CD14-positive monocyte (primary cell): ENCODE data around the genes AP5B1, OVOL1 and C11orf68.

- CAGE, long polyA plus RNA, result no peak
Measured at GRCh38 chr11:65429683-65430496, 43.5 kb downstream of the FRMD8 start.

GRCh38 chr11:65432924-65433947 is 46.8 kb downstream of the FRMD8 start:
- CAGE, long polyA plus RNA, result no peak

DNA sequence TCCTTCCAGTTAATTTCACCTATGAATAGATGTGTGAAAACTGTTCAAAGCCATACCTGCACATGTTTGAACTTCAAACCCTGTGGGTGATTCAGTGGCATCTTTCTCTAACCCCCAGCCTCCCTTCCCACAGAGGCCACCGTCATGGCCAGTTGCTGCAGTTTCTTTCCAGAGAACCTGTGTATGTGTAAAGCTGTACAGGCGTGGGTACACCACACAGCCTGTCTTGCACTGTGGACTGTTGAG is 49.9 kb downstream of the FRMD8 start:
- CAGE, long polyA plus RNA, result no peak

DNA sequence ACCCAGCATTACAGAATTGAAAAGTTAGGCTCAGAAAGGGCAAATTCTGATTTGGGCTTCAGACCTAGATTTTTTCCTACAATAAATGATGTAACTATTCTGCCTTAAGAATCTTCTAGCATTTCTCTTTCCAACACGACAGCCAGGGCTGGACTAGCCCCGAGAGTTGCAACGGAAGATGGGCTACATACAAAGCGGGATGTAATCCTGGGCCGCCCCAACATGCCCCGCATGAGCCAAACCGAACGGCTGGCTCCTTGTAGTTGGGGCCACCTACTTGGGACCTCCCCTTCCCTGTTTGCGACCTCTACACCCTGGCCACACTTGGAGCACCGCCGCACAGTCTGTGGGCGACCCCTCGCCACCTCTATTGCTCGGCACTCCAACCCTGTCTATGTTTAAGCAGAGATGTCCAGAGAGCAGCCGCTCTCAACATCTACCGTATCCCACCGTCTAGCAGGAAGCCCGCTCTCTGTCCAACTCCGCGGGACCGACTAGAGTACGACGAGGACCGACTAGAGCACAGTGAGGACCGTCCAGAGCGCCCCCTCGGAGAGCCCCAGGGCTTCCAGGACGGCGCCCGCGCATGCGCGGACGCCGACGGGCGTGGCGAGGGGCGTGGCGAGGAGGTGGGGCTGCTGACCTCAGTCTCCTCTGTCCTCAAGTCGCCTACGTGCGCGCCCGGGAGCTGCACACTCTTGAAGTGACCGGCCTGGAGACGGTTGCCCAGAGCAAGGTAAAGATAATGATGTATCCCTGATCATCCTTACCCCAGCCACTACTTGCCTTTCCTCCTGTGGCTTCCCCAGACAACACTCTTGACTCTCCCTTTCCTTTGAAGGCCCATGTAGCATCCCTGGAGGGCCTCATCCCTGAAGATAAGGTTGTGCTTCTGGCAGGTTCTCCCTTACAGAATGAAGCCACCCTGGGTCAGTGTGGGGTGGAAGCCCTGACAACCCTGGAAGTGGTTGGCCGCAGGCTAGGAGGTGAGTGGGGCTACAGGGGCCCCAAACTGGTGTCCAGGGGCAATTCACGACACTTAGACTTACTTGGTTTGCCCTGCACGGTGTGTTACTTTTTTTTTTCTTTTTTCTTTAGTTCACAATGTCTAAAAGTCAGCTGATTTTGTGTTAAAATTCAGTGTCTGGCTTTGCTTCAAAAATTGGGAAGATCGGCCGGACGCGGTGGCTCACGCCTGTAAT is 68.6 kb downstream of the FRMD8 start:
- CAGE, long polyA plus RNA, result no peak

GRCh38 chr11:65496213-65496499 is 28.7 kb upstream of the SCYL1 start:
- CAGE, long polyA plus RNA, result no peak

DNA sequence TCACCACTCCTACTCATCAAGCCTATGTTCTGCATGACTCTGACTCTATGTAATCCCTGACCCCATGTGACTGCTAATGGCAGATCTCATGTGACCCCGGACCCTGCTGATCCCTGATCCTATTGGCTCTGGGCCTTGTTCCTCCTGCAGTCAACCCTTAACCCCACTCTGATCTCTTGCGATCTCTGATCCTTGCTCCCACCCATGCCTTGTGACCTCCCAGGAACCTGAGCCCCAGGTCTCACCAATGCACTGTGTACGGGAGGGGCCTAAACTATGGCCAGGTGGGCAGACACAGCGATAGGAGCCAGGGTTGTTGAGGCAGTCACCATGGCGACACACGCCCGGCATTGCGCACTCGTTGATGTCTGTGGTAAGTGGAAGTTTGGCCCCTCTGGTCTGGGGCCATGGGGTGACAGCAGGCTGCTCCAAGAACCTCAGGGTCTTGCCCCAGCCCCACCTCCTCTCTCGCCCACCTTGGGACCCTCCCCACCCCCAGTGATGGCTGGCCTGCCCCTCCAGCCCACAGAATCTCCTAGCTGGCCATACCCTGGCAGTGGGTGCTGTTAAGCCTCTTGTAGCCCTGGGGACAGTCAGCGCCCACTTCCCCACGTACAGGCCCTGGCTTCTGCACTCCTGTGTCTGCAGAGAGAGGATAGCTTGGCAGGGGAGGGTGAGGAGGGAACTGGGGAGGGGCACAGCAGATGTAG is 5.4 kb downstream of the LTBP3 start:
- CAGE, long polyA plus RNA, result no peak

DNA sequence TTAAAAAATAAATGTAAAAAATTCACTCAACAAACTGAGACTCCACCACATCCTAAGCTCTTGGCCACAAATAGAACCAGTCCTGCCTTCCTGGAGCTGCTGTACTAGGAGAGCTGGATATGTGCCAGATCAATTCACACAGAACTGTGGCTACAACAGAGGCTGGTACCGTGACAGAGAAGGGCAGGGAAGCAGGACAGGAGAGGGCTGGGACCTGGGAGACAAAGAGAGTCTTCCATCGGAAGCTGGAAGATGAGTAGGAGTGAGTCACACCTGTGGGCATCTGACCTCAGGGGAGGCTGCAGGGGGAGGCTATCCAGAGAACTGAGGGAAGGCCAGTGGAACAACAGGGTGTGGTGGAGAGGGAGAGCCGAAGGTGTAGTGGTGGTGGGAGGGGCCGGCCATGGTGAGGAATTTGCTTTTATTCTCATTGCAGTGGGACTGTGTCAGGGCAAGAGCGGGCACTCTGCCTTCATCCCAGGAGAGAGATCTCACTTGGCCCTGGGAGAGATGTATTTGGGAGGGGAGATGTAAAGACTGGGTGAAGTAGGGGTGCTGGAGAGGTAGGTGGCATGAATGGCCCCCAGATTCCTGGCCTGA is 1.9 kb upstream of the LTBP3 start:
- CAGE, long polyA plus RNA, result no peak

DNA sequence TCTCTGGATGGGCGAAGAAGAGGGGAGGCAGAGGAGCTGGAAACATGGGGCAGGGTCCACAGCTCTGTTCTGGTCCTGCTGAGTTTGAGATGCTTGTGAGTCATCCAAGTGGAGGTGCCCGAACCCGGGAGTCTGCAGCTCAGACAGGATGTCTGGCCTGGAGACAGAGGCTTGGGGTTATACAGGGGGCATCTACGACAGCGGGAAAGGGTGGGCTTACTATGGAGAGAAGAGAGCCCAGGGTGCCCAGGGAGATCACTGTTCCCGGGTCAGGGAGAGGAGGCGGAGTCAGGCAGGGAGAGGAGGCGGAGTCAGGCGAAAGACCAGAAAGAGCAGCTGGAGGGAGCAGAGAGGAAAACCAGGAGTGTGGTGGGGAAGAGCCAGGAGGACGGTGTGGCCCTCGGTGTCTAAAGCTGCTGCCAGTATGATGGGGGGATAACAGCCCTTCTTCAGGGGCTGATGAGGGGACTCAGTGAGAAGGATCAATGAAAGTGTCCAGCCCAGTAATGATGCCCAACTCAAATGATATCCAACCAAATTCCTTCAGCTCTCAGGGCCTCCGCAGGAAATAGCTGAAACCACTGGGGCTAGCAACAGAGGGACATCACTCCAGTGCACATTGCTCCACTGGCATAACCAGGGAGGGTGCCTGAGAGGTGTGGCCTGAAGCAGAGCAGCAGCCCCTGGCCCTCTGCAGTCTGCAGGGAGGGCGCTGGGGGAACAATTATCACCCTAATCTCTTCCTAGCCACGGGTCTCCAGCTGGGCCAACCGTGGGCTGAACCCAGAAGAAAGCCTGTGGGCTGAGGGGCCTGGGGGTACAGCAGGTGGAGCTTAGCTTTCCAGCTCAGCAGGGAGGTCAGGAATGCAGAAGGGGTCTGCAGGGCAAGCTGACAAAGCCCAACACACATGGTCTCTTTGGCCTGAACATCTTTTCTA is 2.7 kb upstream of the LTBP3 start:
- CAGE, long polyA plus RNA, result no peak

DNA sequence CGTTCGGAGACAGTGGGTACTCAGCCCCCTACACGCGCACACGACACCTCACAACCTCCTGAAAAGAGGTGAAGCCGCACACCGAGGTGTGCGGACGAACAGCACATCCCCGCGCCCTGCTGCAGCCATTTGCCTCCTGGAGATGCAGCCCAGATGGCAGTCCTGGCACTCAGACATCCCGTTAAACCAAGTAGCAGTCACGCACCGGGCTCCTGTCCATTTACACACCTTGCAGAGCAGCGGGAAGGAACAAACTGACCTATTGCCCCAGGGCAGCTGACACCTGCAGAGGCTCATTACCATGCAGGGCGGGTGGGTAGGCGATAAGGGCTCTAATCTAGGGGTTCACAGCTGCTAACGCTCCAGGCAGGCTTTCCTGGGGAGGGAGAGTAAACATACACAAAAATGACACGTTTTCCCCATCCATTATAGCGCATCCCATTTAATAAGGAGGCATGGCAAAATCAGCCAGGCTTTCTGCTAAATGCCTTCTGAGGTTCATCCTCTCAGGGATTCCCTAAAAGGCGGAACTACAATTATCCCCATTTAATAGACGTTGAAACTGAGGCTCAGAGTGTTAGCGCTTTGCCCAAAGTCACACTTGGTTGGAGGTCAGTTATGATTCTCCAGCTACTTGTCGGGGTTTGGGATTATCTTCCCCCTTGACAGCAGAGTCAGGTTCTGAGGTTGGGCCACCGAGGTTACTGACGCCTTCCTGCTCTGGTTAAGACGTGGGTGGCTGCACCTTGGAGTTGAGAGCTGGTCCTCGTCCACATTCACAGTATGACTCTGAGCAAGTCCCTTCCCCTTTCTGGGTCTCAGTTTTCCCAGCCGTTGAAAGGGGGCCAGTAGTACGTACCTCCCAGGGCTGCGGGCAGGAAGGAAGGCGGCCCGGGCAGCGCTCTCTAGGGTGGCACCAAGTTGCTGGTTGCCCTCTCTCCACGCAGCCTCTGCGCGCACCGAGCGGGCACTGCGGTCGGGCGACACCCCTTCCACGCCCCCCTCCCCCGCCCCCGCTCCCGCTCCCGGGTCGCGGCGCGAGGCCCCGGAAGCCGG is 608 bp upstream of the EHBP1L1 start:
- CAGE, long polyA plus RNA, result no peak

DNA sequence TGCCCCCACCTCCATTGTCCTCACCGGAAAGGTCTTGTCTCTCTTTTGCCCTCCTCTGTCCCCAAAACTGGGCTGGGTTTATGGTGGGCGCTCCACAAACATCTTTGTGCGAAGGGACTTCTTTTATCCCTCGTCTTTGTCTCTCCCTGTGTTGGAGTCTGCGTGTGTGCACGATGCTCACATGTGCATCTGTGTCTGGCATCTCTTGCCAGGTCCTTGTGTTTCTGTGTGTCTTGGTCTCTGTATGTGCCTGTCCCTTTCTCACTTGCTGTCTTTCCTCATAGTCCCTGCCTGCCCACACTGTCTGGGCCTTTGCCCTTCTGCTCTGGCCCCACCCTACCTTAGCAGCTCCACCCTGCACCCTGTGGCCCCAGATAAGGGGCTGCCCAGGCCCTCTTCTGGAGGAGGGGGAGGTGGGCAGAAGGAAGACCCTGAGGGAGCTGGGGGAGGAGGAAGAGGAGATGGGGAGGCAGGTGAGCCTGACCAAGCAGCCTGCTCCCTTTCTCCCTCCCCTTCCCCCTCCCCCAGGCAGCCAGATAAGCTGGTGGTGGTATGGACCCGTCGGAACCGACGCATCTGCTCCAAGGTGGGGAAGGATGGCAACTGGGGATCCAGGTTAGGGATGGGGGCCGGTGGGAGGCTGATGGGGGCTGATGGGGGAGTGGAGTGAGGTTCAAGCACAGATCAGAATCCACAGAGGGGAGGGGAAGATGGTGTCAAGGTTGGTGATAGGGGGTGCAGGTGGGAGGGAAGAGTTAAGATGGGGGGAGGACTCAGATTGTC is 2.9 kb downstream of the EHBP1L1 start:
- CAGE, long polyA plus RNA, result no peak

- CAGE, long polyA plus RNA, result no peak
Measured at GRCh38 chr11:65581193-65582240, 5.7 kb downstream of the EHBP1L1 start.

GRCh38 chr11:65589672-65590372 is 5.8 kb downstream of the KCNK7 start:
- CAGE, long polyA plus RNA, result no peak

DNA sequence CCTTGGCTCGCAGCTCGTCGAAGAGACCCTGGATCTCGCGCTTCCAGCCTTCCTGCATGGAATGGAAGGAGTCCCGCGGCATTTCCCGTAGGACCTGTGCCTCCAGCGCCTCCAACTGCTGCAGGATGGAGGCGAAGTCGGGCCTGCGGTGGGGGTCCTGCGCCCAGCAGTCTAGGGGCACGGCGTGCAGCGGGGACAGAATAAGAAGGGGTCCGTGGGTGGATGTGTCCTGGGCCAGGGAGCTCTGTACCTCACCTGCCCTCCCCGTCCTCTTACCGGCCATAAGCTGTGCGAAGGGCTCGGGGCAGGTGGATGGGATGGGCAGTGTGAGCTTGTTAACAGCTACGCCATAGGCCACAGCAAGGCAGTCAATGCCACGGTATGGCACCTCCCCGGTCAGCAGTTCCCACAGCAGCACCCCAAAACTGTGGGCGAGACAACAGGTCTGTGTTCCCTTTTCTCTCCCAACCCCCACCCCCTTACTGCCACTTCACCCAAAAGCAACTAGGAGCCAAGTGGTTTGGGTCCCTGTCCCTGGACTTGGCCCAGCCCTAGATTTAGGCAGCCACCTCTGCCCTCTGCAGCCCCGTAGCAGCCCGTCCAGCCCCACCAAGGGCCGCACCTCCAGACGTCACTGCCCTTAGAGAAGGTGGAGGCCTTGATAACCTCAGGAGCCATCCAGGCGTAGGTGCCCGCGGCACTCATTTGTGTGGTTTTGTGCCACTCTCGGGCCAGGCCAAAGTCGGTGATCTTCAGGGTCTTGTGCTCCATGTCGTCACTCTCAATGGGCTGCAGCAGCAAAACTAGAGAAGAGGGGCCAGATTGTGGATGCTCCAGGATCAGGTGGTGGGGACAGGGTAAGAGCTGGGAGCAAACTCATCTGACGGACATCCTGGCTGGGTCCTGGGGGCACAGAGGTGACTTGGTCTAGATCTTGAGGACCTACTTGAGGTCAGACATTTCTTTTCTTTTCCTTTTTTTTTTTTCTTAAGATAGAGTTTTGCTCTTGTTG is 6.1 kb downstream of the MAP3K11 start:
- CAGE, long polyA plus RNA, result start-site peak on the plus strand centred at position 337 of the sequence, 117 bp wide, 9 and 19 reads in 2 replicates

DNA sequence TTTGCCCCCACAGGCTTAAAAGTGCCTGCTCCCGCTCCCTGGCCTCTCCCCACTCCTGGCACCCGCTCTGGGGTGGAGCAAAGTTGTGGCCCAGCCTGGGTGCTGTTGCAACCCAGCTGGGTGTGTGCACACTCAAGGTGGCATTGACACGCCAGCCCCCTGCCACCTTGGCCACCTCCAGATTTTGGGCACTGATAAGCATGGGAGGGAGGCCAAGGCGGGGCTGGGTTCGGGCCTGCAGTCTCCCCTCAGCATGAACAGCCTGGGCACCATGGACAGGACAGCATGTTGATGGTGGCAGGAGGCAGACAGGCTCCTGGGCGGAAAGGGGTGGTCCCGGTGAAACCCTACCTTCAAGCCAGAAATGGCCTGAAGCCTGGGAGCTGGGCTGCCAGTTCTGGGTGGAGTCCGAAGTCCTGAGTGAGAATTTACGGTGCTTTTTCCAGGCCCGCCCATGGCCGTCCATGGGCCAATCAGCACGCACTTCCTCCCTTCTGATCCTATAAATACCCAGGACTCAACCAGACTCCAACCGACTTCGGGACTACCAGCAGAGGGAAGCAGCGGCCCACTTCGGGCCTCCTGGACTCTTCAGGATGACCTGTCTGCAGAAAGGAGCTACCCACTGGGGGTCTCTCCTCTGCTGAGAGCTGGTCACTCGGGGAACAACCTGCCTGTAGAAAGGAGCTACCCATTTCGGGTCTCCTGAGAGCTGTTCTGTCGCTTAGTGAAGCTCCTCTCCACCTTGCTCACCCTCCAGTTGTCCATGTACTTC is 23.7 kb upstream of the RNASEH2C start:
- CAGE, long polyA plus RNA, result no peak

DNA sequence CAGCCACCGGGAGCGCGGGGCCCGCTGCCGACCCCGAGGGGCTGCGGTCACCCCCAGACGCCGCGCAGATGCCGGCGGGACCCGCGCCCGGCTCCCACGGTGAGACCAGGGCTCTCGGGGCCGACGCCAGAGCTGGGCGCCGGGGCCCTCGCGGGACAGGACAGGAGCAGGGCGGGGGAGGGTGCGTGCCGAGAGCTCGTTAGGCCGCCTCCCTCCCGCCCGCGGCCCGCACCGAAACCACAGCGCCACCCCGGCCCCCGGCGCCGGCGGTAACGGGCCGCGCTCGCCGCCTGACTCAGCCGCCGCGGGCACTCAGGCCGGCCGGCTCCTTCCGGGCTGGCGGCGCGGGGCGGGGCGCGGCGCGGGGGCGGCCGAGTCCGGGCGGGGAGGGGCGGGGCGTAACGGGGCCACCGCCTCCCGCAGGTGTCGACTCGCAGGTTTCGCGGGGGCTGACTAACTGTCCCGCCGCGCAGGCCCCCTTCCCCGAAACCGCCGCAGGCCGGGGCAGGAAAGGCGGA is at the start of gene AP5B1:
AP5B1 (minus strand) TSS at position 338 of the 518 bp plus-strand sequence.
- CAGE, long polyA plus RNA, result no peak

DNA sequence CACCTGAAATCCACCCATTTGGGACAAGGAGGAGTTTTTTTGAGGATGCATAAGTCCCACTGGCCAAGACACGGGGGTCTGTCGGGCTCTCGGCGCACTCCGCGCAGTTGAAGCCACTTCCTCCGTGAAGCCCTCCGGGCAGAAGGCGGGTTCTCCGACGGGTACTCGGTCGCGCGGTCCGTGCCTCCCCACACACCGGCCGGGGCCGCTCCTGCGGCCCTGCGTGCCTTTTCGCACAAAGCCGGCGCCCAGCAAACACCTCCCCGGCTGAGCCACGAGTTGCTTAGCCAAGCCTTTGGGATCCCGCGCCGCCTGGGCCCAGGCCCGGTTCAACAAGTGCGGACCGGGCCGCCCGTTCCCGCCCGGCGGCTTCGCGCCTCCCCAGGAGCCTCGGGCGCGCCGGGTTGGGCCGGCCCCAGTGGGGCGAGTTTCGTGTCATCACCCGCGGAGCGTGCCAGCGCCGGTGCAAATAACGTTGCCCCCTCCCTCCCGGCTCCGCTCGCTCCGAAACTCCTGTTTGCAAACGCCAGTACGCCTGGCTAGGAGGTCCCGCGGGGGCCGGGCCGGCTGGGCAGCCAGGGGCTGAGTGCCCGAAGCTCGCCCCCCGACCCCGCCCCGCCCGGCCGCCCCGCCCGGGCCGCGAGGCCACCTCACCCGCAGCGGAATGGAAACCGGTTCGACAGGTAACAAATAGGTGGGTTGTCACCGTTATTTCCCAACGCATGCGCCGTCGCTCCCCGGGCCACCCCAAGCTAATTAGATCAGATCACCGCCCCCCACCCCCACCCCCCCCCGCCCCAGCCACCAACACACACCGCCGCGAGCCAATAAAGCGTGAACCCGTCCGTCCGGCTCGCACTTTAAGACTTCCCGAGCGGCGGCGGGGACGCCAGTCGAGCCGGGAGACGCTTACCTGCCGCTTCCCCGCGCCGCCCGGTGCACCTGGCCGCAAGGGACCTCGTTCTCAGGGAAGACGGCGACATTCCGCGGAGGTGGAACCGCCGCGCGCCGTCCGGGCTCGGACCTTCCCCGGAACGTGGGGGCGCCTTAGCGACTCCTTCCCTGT is at the start of gene OVOL1:
OVOL1 (plus strand) TSS at position 856 of the 1,066 bp plus-strand sequence.
- CAGE, long polyA plus RNA, result no peak

DNA sequence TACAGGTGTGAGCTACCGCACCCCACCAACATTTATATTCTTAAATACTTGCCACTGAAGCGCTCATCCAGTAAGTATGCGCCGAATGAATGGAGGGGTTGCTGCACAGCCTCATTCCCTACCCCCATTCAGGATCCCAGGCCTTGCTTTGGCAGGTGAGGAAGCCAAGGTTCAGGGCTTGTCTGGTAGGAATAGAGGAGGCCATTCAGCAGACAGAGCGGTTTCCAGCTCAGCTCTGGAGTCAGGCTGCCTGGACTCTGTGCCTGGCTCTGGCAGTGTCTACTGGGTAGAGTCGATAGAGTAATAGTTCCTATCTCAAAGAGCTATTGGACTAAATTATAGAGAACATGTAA is 6.8 kb upstream of the SNX32 start:
- CAGE, long polyA plus RNA, result no peak

DNA sequence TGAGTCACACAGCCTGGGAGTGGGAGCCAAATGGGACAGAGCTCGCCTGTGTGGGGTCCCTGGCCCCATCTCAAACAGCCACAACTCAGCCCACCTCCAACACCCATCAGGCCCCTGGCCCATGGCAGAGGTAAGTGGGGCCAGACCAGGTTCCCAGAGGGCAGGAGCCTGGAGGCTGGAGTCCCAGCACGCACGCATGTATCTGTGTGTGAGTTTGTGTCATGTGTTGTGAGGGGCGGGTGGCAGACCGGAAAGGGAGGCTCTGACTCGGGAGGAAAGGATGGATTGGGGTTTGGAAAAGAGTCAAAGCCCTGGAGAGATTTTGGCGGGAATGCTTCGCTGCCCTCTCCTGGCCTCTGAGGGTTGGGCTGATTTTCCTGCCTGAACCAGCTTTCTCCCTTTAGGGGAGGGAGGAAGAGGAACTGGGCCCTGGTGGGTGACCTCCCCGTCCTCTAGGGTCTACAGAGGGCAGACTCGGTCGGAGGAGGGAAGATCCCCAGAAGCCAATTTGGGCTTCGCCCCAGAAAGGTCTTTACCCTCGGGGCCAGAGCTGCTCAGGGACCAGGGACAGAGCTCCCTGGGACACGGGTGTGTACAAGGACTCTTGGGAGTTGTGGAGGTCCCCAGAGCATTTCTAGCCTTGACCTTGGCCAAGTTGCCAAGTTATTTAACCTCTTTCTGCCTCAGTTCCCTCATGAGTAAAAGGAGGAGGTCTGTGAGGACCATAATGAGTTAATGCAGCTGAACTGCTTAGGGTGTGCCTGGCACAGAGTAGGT is 7.1 kb downstream of the C11orf68 start:
- CAGE, long polyA plus RNA, result no peak

DNA sequence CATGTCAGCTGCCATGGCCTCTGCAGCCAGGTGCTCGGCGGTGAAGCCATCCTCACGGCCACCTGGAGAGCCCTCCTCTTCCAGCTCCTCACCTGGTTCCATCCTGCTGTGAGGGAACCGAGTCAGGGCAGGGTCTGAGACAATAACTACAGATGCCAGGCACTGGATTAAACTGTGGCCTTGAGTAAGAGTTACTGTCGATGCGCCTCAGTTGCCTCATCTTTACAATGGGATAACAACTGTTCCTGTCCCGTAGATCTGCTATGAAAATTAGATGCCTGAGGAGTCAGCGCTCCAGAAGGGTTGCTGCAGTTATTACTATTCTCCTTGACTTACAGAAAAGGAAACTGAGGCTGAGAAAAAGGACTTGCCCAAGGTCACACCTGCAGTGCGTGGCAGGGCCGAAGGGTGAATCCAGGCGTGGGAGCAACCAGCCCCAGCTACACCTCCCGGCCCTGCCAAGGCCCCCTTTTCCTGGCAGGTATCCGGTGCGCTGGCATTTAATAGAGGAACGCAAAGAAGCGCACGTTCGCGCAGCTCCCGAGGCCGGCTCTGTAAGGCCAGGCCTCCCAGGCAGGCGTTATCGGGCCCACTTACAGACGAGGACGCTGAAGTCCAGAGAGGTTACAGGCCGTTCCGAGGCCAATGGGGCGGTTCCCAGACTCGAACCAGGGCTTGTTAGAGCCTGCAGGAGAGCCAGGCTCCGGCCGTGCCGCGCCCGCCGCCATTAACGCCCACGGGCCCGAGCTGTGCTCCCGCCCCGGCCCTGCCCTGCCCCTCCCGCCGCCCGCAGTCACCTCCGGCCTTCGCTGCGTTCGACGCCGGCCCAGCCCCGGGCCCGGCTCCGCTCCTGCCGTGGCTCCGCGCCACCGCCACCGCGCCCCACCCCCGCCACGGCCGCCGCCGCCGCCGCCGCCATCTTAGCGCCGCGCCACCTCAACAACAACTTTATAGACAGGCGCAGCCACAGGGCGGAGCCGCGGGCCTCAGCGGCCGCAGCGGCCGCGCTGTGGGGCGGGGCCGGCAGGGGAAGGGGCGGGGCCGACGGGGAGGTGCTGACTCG is at the start of gene C11orf68:
C11orf68 (minus strand) TSS at position 950 of the 1,063 bp plus-strand sequence.
- CAGE, long polyA plus RNA, result no peak

- CAGE, long polyA plus RNA, result no peak
Measured at GRCh38 chr11:65956536-65957144, 4.9 kb upstream of the SART1 start.